ENCODE data around the genes SHLD1 and SNAP25.

DNA sequence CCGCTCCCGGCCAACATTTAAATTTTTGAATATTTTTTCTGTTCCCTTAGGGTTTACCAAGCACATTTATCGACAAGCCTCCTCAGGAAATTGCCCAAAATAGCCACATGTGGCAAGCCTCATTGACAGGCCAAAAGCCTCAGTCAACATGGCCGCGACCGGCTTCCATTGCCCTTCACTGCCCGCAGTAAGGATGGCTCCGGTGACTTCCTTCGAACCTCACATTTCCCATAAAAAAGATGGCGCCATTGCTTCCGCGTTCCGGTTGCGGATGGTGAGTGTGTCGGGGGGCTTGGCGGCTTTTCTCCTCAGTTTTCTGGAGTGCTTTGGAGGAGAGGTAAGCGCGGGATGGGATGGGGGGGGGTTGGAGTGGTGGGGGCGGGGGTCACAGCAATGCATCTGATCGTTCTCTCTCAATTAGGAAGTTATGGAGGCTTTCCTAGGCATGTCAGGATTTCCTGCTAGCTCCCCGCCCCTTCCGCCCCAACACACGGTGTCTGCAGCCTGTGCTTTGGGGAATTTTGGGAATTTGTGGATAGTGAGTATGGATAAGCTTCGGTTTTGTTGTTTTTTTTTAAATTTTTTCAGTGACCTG is at the start of gene SHLD1:
Gene SHLD1, plus strand, starts transcription at position 259 of the 595 bp plus-strand sequence.
- CAGE, long polyA plus RNA: no peak
- RRBS: 0% methylated on average over 4 of the region's 24 CpGs

GRCh38 chr20:5832896-5833260 is 78.4 kb upstream of the CHGB start:
- CAGE, long polyA plus RNA: no peak
- RRBS: no CpG with 5 or more reads among the region's 4 CpGs

DNA sequence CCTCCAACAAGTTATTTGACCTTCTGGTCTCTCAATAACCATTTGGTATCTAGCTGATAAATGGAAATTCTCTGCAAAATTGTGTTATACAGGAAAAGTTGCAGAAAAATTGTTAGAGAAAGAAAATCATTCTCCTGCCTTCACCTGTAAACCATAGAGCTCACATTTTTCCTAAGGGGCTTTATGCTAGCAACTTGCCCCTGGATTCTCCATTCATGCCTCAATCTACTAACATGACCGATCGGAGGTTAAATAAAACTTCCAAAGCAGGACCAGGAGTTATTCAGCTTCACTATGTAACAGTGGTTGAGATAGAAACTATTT is 75.6 kb upstream of the CHGB start:
- CAGE, long polyA plus RNA: no peak
- RRBS: no CpG with 5 or more reads among the region's 2 CpGs

GRCh38 chr20:5849098-5849533 is 62.2 kb upstream of the CHGB start:
- CAGE, long polyA plus RNA: no peak
- RRBS: no CpG with 5 or more reads among the region's 6 CpGs

- CAGE, long polyA plus RNA: no peak
- RRBS: no CpG with 5 or more reads among the region's 3 CpGs
These were observed 48.4 kb upstream of the CHGB start for GRCh38 chr20:5862954-5863255.

GRCh38 chr20:7978126-7978922 is 38.1 kb upstream of the HAO1 start:
- CAGE, long polyA plus RNA: no peak
- RRBS: no CpG with 5 or more reads among the region's 3 CpGs

- CAGE, long polyA plus RNA: no peak
- RRBS: no CpG with 5 or more reads among the region's 1 CpG
These were observed 18.9 kb downstream of the TMX4 start for GRCh38 chr20:8000406-8001259.

DNA sequence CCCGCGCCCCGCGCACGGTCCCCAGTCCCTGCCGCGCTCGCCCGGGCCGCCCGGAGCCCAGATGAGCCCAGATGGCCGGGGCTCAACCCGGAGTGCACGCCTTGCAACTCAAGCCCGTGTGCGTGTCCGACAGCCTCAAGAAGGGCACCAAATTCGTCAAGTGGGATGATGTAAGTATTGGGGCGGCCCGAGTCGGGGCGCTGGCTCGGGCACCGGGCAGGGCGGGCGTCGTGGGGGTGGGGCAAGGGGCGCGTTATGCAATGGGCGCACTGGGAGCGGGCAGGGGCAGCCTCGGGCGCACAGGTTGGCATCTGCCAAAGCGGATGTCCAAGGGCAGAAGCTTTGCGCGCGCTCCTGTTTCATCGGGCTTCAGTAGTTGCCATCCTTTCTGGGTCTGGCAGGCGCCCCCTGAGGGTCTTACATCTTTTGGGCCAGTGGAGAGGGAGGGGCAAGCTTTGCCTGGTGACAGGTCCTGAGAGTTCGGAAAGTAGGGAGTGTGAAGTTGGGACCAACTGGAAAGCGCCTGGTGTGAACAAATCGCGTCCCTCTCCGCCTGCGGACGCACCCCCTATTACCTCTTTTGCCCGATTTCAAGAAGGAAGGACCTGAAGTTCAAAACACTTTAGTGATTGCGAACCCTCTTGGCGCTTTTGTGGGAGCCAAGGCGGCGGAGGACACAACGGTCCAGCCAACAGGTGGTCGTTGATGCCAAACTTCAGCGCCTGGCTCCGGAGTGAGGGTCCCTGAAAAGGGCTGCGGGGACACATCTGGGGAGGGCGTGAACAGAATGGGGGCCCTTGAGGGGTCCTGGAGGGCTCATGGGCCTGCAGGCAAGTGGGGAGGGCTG is 738 bp downstream of the PLCB1 start:
- CAGE, long polyA plus RNA: no peak
- RRBS: 3% methylated on average over 8 of the region's 57 CpGs

- CAGE, long polyA plus RNA: no peak
- RRBS: no CpG with 5 or more reads among the region's 7 CpGs
These were observed 19.3 kb downstream of the PLCB1 start for GRCh38 chr20:8151241-8151891.

DNA sequence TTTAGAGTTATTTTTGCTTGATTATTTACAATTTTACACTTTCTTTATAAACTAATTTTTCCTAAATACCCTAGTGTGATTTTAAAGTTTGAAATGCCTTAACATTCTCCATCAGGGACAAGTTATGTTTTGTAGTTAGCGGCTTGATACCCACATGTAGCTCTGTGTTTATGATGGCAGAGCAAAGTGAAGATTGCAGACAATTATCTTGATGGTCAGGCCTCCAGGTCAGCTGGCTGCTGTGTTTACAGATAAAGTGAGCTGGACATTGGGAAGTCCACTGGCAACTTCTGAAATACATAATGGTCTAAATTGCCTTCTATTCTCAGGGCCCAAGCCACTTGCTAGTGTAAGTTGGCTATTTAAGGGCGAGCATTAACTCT is 58.3 kb downstream of the PLCB1 start:
- CAGE, long polyA plus RNA: no peak
- RRBS: no CpG with 5 or more reads among the region's 2 CpGs

- CAGE, long polyA plus RNA: no peak
- RRBS: no CpG with 5 or more reads among the region's 11 CpGs
These were observed 299.9 kb downstream of the PLCB1 start for GRCh38 chr20:8431826-8432551.

- CAGE, long polyA plus RNA: no peak
- RRBS: no CpG with 5 or more reads among the region's 5 CpGs
These were observed 412.9 kb downstream of the PLCB1 start for GRCh38 chr20:8544786-8545588.

GRCh38 chr20:8647768-8648517 is 420.9 kb upstream of the PLCB4 start:
- CAGE, long polyA plus RNA: no peak
- RRBS: no CpG with 5 or more reads among the region's 6 CpGs

- CAGE, long polyA plus RNA: no peak
- RRBS: no CpG with 5 or more reads among the region's 1 CpG
These were observed 39.5 kb downstream of the PLCB4 start for GRCh38 chr20:9108353-9108878.

DNA sequence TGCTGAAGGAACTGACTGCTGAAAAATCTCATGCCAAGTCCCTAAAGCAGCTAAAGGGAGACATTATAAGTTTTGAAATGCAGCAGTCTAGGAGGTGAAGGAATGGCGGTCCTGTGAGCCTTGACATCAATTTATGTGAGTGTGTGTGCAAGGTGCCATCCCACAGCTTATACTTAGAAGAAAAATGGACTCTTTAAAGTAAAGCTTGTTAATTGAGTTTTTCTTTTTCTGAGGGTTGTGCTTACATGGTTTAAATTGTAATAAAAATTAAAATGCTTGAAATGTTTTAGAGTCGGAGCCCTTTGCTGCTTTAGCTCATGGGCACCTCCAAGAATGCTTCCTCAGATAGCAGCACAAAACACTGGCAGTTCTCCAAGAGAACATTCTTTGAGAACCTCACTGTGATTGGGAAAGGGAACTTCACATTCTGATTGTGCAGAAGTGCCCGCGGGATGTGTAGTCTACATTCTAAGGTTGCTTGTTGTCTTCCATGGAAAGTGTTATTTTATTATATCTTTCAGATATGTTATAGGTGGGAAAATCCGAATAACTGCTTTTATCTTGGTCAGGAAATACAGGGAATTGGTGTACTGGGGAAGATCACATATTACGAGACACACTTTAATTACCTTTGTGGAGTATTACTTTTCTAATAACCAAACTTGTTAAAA is 44.2 kb downstream of the PLCB4 start:
- CAGE, long polyA plus RNA: no peak
- RRBS: no CpG with 5 or more reads among the region's 6 CpGs

DNA sequence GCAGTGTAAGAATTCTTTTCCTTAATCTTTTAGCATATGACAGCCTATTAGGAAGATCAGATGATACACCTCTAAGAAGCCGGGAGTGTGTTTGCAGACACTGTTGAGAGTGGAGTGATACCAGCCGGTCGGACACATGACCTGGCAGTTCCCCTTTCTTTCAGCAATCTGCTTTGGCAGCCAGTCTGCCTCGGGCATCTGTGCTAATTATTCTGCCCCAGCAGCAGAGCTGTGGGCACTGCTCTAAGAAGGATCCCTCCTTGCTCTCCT is 50.9 kb downstream of the PLCB4 start:
- CAGE, long polyA plus RNA: no peak
- RRBS: no CpG with 5 or more reads among the region's 4 CpGs

DNA sequence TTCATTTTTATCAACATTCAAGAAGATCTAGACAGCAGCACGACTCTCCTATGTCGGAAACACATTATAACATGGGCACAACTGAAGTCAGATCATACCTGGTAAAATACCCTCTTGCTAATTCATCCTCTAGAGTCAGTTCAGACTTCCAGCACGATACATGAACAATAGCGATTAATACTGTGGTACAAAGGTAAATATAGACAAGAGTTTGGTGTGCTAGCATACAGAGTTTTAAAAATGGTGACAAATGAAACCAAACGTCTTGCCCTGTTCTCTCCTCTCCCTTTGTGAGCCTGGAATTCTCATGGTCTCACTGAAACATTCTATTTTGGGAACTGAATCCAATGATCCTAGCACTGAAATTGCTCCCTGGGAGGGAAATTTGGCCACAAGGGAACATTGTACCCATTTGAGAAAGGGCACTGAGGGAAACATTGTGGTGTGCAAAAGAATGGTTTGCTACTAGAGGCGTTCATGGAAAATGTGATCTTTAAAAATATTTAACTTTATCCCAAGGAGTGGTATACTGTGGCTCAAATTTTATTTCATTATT is 23.9 kb downstream of the LAMP5 start:
- CAGE, long polyA plus RNA: no peak
- RRBS: no CpG with 5 or more reads among the region's 6 CpGs

GRCh38 chr20:9837892-9838319 is 970 bp downstream of the PAK5 start:
- CAGE, long polyA plus RNA: no peak
- RRBS: no CpG with 5 or more reads among the region's 14 CpGs

DNA sequence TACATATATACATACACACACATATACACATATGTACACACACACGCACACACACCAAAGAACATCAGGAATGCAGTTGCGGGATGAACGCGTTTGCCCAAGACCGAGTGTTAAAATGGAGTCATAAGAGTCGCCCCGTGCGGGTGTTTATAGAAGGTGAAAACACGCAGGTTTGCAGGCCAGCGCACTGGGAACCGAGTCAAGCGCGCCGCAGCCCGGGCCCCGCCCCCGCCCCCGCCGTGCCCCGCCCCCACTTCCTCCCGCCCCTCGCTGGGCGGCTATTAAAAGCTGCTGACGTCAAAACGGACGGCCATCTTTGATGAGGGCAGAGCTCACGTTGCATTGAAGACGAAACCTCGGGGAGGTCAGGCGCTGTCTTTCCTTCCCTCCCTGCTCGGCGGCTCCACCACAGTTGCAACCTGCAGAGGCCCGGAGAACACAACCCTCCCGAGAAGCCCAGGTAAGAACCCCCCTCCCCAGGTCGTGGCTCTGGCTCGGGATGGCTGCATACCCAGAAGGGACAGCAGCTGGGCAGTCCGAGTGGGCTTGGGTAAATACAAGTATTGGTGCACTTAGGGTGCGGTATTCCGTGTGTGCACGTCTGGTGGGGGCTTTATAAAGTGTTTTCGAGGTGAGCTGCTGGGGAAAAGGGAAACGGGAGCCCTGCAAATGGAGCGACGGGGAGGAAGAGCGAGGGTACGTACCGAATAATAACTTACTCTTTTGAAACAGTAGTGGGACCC is at the start of gene SNAP25:
Gene SNAP25, plus strand, starts transcription at position 313 of the 743 bp plus-strand sequence.
- CAGE, long polyA plus RNA: no peak
- RRBS: no CpG with 5 or more reads among the region's 47 CpGs

GRCh38 chr20:10487201-10487687 is 52.1 kb downstream of the SLX4IP start:
- CAGE, long polyA plus RNA: no peak
- RRBS: no CpG with 5 or more reads among the region's 3 CpGs